AG09309 (cell line): ENCODE measurements around the gene MAN2A2.

GRCh38 chr15:90790142-90790606 lies 73.0 kb downstream of the BLM start:
- RRBS = no CpG with 5 or more reads among the region's 3 CpGs

DNA sequence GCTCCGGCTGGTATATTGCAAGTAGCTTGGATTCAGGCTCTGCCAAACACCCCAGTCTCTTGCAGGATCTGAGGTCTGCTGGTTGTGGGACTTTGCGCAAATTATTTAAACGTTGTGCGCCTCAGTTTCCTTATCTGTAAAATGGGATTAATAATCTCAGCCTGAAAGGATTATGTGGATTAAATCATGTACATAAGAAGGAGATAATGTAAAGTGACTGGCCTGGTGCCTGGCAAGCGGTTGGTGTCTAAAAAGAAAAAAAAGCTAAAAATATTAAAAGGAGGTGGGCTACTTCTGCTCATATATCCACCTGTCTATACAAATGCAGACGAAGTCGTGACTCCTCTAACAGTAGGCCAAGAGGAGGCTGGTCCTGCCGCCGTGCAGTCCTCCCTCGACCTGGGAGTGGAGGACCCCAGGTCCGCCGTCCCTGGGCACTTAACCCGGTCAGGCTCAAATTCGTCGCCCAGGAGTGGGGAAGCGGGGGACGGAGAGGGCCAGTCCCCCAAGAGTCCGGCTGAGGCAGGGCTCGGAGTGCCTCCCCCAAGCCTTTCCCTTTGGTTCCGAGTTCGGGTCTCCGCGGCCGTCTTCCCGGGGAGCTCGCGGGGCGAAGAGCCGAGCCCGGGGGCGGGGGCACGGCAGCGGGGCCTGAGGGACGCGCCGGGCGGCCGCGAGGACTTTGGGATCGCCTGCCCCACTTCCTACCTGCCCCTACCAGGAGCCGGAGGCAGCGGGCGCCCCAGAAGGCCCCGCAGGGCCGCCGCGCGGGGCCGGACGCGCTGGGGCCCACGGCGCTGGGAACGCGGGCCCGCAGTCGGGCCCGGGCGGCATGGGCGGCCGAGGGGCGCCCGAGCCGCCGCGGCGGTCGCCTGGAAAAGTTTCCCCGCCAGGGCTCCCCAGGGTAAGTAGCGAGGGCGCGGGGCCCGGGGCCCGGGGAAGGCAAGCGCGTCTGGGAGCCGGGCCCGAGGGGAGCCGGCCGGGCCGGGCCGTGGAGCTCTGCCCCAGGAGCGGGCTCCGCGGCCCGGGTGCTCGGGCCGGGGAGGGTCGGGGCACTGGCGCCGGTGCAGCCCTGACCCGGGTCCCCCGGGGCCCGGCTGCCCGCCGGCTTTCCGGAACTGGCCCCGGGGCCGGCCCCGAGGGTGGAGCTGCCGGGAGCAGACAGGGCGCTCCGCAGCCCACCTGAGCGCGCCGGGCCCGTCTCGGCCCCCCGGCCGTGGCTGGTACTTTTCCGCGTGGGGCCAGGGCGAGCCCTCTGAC lies 2.7 kb downstream of the FURIN start:
- RRBS = 2% methylated on average over 54 of the region's 113 CpGs

DNA sequence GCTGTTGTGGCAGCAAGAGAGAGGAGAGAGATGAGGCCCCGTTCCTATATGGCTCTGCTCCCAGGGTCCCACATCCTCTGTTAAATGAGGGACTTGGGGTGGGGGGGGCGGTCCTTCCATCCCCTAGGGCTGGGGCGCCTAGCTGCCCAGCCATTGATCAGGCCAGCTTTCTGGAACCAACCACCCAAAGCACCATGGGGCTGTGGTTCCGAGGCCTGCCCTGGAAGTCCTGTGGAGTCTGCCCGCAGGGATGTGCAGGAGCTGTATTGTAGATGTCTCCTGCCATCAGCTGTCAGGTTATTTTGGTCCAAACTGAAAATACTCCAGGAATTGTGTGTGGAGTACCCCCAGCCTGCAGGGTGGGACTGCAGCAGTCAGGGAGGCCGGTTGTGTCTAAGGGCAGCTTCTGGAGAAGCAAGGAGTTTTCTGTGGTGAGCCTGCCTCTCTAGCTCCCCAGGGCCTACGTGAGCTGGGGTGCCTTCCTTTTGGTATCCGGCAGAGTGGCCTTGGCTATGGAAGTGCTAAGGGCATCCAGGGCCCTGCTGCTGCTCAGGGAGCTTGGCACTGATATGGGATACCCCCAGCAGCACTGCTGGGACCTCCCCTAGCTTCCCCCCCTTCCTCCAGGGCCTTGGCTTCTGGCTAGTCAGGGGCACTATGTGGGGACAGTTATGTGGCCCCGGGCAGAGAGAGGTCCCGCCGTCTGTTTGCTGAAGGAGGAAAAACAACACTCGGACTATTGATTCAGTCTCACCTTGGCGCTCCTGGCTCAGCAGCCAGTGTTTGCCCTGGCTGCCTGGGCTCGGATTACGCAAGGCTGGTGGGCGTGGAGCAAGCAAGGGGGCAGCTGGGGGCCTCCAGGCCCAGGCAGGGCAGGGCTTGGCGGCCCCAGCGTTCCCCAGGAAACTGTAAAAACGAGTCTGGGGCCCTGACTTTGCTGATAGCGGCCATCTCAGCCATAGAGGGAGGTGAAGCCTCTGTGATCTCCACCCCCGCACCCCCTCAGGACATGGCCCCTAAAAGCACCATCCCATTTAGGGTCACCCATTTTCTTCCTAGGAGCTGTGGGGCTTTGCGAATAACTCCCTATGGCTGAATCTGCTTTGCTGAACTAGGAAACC lies 5.5 kb downstream of the FURIN start:
- RRBS = no CpG with 5 or more reads among the region's 22 CpGs

DNA sequence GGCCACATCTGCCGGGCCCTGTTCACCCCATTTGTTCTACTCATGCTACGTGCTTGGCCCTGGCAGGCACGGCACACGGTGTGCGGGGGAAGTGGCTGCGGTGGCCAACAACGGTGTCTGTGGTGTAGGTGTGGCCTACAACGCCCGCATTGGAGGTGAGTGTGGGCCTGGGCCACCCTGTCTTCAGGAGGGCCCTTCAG lies 6.9 kb upstream of the FES start:
- RRBS = no CpG with 5 or more reads among the region's 9 CpGs

- RRBS = 2% methylated on average over 29 of the region's 86 CpGs
Measured at GRCh38 chr15:90902822-90903672, at the start of gene MAN2A2. Gene MAN2A2 (plus strand): TSS chr15:90903302.

DNA sequence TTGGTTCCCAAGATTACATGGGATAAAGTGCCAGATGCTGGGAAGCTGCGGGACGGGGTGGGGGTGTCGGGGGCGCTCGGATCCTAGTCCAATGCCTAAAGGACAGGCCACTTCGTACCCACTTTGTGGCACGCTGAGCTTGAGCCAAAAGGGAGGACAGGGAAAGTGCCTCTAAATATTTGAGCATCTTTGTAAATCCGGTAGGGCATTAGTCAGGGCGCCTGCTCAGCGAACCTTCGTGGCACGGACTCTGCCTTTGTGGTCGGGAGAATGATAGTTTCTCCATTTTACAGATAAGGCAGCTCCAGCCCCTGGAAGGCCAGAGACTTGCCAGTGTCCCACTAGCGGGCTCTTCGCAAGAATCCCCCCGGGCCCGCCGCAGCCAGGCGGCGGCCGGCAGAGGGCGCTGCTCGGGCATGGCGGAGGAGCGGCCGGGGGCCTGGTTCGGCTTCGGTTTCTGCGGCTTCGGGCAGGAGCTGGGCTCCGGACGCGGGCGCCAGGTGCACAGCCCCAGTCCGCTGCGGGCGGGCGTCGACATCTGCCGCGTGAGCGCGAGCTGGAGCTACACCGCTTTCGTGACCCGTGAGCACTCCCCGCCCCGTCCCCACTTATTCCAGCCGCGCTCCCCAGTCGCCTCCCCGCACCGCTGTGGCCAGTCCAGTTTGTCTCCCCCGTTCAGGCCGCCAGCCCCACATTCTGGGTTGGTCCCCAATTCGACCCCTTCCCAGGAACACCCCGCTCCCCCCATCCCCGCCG lies 1.8 kb downstream of the RCCD1 start:
- RRBS = 3% methylated on average over 11 of the region's 59 CpGs

- RRBS = no CpG with 5 or more reads among the region's 6 CpGs
Measured at GRCh38 chr15:90979100-90979535, 15.2 kb downstream of the PRC1 start.

- RRBS = no CpG with 5 or more reads among the region's 1 CpG
Measured at GRCh38 chr15:91407385-91407595, 307.2 kb downstream of the SV2B start.

- RRBS = no CpG with 5 or more reads among the region's 4 CpGs
Measured at GRCh38 chr15:91558921-91559523, 294.5 kb upstream of the SLCO3A1 start.

DNA sequence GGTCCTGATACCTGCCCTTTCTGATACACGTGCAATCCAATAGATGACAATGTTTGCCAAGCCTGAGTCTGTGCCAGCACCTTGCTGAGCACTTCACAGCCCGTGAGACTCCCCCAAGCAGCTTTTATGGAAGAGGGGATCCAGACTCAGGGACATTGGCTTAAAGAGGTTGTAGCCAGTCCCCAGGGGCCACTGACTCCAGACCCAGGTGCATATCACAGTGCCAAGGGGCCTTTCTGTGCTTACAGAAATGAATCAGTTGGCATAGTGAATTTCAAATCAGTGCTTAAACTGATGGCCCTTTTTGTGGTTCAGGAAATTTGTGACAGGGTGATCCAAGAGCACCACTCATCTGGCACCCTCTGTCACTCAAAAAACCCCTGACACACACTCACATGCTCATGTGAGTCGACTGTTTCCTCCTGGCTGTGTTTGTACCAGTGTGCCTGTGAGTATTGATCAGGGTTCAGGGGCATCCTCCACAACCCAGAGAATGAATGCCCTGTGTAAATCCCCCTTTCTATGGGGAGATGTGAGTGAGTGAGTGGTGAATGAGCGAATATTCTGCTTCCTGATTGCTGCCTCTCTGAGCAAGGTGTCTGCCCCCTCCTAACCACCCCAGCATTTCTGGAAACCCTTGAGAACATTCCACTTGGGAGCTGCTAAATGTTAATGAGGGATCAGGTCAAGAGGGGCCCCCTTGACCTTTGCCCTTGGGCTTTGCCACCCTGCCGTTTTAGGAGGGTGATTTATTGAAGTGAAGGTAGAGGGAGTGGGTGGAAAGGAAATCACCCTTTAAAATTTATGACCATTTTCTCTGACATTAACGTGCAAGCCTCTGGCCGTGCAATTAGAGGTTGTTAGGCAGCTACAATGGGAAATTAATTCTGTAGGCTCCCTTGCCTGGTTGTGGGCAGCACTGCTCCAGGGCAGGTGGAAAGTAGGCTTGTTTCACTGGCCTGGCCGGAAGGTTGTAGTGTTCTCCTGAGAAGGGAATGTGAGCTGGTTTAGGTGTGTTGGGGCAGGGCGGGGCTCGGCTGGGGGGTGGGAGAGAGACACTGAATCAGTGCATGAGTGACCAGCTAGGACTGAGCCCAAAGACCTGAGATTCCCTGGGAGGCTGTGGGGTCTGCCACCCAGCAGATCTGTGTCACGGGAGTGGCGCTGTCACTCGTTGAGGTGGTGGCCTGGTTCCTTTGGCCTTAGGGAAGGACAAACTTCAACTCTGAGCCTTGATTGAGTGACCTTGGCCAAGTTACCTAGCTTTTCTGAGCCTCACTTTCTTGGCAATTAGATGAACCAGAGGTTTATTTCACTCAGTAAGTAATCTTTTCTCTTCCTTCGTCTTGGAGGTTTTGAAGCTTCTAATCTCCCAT lies 87.2 kb downstream of the SLCO3A1 start:
- RRBS = no CpG with 5 or more reads among the region's 14 CpGs

DNA sequence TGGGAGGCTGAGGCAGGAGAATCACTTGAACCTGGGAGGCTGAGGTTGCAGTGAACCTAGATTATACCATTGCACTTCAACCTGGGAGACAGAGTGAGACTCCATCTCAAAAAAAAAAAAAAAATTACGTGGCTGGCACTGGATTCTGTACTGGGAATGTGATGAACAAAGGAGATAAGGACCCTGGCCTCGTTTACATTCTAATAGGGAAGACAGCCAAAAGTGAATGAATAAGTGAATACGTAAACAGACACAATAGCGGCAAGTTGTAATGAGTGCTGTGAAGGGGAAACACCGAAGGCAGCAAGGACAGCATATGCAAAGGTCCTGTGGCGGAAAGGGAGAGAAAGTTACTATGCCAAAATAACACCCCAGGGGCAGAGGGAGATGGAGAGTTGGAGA lies 91.7 kb downstream of the SLCO3A1 start:
- RRBS = no CpG with 5 or more reads among the region's 6 CpGs

DNA sequence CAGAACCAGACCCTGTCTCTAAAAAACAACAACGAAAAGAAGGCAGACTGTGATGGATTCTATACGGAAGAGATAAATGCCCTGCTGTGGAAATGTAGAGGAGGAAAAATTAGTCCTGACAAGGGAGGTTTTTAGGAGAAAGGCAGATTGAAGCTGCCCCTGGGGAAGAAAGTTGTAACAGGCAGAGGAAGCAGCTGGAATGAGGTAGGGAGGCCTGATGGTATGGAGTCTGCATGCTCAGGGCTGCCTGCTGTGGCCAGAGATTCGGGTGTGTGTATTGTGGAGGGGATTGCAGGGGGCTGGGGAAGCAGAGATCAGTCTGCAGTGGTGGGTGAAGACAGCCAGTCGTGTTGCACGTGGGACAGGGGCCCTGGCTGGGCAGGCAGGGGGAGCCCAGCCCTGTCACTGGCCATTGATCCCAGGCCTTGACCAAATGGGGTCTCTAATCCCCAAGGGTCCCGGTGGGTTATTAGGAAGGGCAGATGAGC lies 96.5 kb downstream of the SLCO3A1 start:
- RRBS = no CpG with 5 or more reads among the region's 6 CpGs

GRCh38 chr15:92164184-92165375 lies 229.1 kb upstream of the ST8SIA2 start:
- RRBS = no CpG with 5 or more reads among the region's 15 CpGs

DNA sequence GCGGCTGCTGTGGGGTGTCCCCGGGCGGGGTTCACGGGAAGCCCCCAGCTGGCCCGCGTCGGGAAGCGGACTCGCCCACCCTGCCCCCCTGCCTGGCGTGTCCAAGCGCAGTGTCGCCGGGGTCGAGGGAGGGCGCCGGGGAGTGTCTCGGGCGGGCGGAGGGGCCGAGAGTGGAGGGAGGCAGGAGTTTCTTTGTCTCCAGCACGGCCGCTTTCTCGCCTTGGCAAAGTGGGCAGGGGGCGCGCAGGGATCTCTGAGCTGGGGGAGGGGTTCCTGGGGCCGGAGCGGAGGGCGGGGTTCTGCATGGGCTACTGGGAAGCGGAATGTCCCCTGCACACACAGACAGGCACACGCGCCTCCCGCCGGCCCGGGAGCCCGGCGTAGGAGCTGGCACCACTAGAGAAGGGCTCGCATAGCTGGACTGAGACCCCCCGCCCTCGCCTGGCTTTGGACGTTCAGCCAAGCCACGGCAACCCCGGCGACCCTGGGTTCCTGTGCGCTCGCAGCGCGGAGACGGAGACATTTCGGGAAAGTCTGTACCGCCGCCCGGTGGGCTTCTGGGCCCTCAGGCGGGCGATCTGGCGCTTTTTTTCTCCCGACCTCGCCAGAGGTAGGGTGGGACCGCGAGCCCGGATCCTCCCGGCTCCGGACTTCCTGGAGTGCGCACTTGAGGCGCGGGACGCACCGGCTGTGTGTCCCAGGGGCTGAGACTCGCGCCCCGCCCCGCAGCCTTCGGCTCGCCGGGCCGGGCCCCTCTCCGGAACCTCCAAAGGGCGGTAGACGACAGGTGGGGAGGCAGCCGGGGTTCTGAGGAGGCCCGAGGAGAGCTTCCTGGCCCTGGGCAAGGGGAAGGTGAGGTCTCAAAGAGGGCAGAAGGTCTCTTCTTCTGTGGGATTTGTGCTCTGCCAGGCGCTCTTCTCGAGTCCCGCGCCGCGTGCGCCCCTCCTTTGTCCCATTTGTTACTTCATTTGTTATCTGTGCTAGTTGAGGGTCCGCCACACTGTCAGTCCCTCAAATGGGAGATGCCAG lies 986 bp downstream of the ST8SIA2 start:
- RRBS = 3% methylated on average over 54 of the region's 88 CpGs

DNA sequence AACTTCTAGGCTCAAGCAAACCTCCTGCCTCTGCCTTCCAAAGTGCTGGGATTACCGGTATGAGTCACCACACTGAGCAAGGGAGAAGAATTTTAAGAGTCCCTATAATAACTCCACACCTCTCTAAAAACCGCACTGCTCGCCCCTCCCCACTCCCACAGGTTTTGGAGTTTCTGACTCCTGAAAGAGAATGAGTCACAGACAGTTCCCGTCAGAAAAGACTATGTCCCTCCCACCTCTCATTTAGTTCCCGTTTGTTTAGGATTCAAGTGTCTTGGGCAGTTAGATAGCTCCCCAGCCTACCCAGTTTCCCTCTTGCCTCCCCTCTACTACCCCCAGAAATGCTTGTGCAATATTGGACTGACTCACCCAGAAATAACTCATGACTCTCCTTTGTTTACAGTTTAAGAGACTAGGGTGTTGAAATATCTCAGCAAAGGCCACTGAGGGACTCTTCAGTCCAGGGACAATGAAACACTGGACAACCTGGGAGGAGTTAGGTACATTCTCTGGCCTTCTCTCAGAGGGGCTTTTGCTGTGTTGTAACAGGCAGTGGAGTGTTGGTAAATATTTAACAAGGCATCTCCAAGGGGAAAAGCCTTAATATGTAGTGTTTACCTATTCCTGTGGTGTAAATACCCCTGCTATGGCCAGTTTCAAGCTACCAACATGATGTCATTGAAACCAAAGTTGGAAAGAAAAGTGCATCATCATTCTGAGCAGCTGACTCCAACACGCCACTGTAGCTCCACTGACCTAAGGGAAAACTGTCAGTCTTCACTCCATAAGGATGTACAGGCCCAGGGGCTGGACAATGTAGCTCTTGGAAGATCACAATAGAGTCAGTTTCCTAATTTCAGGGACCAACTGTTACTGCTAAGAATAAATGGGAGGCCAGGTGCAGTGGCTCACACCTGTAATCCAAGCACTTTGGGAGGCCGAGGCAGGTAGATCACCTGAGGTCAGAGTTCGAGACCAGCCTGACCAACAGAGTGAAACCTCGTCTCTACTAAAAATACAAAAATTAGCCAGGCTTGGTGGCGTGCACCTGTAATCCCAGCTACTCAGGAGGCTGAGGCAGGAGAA lies 96.0 kb upstream of the CHD2 start:
- RRBS = no CpG with 5 or more reads among the region's 10 CpGs

GRCh38 chr15:92807910-92809003 lies 91.9 kb upstream of the CHD2 start:
- RRBS = 13% methylated on average over 11 of the region's 45 CpGs

- RRBS = 2% methylated on average over 13 of the region's 64 CpGs
Measured at GRCh38 chr15:92809304-92810448, 90.4 kb upstream of the CHD2 start.

DNA sequence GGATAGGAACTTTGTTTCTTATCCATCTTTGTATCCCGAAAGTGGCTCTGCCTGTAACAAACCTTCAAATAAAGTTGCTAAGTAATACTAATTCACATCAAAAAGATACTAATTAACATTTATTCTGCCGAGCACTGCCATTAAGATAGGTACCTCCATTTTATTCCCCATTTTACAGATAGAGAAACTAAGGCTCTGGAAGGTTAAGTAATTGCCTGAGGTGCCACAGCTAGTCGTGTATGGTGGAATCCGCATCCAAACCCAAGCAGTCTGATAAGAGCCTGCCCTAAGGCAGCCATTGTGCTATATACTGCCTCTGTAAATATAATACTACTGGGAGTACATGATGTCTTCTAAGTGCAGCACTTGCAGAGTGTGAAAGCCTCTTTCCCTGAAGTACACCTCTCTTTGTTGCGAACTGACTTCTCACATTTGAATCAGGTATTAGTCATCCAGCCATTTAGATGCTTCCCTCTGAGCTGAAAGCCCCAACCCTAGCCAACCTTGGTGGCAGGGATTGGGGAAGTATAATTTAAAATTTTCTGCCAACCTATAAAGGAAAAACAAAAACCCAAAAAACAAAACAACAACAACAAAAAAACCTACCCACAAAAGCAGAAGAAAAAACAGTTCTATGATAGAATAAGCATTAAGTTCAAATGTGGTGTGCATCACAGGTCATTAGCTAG lies 78.5 kb upstream of the CHD2 start:
- RRBS = no CpG with 5 or more reads among the region's 5 CpGs

GRCh38 chr15:92884777-92885699 lies 15.1 kb upstream of the CHD2 start:
- RRBS = no CpG with 5 or more reads among the region's 3 CpGs

DNA sequence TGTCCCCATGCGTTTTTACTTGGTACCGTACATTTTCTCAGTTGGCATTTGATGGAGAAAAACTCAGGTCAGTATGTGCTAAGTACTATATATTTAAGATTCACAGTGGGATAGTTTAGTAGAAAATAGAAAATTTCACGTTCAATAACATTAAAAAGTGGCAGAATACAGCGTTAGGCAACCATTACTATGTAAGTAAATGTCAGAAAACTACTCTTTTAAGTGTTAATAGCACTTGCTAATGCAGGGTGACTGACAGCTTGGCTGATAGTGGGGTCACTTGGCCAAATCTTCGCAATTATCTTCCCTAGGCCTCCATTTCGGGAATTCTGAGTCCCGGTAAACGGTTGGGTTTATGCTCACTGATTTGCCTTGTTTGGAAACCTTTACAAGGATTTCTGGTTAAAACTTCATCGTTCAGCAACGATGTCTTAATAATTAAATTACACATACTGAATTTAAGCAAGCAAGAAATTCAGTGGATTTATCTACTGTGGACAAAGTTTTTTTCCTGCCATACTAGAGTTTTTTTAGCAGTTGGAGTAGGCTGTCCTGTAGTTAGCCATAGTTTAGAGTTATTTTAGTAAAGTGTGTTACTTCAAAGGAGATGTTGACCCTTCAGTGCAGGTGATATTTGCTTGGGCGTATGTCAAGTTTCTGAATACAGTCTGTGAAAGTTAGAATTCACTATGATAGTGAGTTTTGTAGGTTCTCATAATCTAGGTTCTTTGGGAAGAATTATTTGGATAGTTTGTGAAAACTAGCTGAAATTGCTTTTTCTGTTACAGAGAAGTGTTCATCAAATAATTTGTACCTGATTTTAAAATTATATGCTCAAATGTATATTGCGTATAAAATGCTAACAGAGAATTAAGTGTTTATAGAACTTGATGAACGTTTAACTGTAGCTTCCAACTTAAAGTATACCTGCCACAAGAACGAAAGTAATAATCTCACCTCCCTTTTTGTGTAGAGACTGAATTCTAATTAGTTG lies 5.1 kb downstream of the CHD2 start:
- RRBS = no CpG with 5 or more reads among the region's 14 CpGs